Smooth muscle cell (in vitro differentiated cells): ENCODE measurements around the gene RPS21.

DNA sequence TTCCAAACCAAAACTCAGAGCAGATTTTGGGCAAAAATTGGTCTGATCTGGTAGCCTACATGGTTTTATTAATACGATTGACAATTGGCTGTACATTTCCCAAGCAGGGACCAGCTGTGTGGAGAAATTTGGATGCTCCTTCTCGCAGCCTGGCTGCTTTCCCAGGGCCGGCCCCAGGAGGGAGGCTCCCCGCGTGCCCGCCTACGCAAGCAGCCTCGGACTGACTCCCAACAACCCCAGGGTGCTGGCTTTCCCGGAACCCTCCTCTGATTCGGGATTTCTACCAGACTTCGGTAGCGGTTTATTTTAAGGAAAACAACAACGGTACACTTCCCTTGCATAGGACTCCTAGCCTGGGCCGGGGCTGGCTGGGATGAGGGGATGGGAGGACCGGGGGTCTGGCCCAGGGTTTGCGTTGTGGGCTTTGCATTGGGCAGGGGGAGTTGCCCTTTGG is 20.9 kb upstream of the PHACTR3 start:
- RAMPAGE, long total RNA, result no peak

DNA sequence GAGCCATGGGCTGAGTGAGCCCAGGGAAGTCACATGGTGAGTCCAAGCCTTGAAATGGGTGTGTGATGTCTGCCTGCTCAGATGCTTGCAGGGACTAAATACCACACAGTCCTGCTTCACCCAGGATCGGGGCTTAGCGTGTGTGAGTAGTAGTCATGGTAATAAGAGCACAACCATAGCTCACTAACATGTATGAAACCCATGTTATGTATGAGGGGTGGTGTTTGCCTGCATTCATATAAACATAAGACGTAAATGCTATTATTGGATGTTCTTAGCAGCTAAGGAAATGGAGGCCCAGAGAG is 112.6 kb downstream of the SYCP2 start:
- RAMPAGE, long total RNA, result no peak

GRCh38 chr20:60139677-60140401 is 181.6 kb downstream of the CDH26 start:
- RAMPAGE, long total RNA, result no peak

DNA sequence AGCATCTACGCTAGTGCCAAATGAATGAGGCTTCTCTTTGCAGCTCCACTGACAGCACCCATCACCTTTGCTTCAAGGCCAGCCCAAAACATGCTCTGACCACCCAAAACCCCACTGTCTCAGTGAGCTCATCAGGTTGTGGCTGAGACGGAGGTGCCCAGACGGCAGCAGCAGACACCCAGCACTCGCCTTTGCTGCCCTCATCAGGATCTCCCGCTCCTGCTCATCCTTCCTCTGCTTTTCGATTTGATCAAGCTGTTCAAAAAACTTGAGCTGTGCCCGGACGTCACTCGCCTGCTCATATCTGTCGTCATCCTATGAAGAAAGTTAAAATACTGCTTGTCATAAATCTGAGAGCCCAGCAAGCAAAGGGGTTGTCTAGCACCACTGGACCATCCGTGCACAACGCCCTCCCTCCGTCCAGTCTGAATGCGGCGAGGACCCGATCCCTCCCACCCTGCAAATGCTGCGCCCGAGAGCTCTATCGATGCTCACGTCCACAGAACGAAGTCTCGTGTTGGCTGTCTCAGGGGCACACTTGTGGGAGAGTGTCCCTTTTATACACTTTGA is 66.8 kb downstream of the TAF4 start:
- RAMPAGE, long total RNA, result no peak

GRCh38 chr20:62022540-62023054 is 43.1 kb downstream of the TAF4 start:
- RAMPAGE, long total RNA, result no peak

GRCh38 chr20:62069082-62069458 is 3.4 kb upstream of the TAF4 start:
- RAMPAGE, long total RNA, result no peak

DNA sequence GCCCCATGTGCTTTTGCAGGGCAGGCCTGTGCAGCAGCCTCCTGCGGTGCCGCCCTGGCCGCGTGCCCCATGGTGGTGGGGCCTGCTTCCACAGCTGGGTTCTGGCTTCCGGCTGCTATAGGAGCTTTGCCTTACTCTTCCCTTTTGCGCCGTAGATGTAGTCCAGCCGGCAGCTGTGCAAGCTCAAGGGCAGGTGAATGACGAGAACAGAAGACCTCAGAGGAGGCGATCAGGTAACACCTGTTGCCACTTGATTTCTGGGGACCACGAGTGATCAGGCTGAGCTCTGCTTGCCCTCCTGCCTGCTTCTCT is 7.7 kb downstream of the LSM14B start:
- RAMPAGE, long total RNA, result no peak

GRCh38 chr20:62159814-62160318 is 16.3 kb downstream of the SS18L1 start:
- RAMPAGE, long total RNA, result no peak

DNA sequence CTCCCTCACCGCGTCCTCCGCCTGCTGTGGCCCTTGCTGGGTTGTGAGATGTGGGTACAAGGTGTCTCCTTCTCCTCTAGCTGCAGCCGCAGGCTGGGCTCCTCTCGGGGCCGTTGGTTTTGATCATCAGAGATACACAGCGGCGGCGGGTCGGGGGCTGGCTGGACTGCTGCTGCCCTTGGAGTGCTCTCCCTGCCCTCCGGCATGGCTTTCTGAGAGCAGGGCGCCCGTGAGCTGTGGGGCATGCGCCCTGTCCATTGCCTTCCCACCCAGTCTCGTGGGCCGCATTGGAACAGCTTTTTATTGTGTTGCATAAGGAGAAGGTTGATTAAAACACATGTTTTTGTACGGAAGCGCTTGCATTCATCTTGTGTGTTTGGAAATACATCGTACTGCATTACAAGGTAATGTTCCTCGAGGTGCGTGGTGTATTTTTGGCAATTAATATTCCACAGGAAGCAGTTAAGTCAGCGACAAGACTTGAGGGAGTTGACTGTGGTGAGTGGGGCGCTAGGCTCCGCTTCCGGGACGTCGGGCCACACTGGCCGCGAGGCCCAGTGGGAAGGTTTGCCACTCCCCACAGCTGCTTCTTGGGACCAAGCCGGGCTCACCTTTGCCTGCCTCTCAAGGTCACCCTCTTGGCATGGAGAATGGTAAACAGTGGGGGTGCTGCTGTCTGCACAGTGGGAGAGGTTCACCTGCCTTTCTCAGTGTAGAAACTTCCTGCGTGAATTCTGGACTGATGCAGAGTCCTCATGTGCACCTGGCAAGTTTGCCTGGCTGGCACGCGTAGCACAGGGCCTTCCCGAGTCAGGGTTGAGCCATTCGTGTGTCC is 6.1 kb downstream of the OSBPL2 start:
- RAMPAGE, long total RNA, result no peak

- RAMPAGE, long total RNA, result no peak
Measured at GRCh38 chr20:62357044-62357619, 10.0 kb downstream of the LAMA5 start.

GRCh38 chr20:62358101-62358945 is 8.8 kb downstream of the LAMA5 start:
- RAMPAGE, long total RNA, result no peak

- RAMPAGE, long total RNA, result no peak
Measured at GRCh38 chr20:62369348-62369991, 2.4 kb upstream of the LAMA5 start.

DNA sequence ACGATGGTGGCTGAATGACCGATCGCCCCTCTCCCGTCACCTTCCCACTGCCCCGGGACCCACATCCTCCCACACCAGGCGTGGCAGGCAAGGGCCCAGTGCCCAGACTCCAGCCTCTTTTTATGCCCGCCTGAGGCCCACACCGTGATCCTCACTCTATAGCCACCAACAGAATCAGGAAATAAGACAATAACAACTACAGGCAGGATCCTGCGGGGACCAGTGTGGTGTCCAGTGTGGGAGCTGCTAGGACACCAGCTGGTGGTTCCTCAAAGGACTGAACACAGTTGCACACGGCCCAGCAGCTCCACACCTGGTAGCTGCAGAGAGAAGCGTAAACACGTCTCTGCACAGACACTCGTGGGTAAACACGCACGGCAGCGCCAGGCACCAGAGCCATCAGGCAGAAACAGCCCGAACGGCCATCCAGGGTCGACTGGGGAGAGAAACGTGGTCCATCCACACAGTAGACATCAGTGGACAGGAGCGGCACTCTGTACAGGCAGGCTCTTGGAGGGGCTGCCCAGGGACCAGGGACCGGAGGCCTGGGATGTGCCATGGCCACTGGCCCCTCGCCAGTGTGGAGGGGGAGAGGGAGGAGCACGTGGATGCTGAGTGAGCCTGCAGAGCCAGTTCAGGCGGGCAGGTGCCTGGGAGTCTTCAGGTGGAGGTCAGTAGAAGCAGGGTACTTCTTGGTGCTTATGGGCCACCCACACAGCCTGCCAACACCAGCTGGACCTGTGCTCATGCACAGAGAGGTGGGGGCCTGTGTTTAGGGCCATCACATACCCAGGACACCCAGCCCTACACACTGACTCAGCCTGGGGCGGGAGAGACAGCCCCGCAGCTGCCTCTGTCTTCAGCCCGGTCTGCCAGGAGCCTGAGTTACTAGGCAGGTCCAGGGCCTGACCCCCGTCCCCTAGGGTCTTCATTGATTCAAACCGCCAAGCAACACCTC is 7.4 kb upstream of the LAMA5 start:
- RAMPAGE, long total RNA, result no peak

DNA sequence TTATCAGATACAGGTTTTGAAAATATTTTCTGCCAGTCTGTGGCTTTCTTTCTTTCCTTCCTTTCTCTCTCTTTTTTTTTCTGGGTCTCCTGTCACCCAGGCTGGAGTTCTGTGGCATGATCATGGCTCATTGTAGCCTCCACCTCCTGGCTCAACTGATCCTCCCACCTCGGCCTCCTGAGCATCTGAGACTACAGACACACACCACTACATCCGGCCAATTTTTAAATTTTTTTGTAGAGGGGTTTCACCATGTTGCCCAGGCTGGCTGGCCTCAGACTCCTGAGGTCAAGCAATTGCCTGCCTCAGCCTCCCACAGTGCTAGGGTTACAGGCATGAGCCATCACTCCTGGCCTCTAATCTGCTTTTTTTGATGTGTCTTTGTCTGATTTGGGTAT is 2.6 kb upstream of the RPS21 start:
- RAMPAGE, long total RNA, result no peak

DNA sequence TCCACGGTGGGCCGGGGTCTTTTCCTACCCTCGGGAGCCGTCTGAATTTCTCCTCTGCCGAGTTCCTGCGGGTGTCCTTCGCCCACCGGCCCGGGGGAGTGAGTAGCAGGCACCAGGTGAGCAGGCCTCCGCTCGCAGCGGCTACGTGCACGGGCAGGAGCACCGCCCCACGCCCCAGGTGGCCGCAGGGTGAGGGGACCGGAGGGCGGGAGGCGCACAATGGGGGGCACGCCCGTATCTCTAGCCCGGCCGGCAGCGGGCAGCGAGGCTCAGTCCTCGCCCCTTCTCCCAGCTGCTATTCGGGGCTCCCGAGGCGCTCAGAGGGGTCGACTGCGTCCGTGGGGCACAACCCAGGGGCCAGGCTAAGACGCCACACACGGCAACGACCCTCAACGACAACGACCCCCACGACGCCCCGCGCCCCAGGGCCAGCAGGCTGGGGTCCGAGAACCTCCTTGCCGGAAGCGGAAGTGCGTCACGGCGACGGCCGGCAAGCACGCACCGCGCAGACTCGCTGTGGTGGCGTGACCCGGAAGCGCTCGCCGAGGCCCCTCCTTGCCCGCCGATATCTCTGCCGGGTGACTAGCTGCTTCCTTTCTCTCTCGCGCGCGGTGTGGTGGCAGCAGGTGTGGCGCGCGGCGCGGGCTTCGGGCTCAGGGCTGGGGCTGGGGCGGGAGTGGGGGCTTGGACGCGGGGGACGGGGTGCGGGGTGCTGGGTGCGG is at the start of gene RPS21:
TSS of gene RPS21 (plus strand) at position 593 of the 722 bp plus-strand sequence.
- RAMPAGE, long total RNA, result start-site peak on the plus strand centred at position 590 of the sequence, 73 bp wide, 2,976 and 2,655 reads in 2 replicates

DNA sequence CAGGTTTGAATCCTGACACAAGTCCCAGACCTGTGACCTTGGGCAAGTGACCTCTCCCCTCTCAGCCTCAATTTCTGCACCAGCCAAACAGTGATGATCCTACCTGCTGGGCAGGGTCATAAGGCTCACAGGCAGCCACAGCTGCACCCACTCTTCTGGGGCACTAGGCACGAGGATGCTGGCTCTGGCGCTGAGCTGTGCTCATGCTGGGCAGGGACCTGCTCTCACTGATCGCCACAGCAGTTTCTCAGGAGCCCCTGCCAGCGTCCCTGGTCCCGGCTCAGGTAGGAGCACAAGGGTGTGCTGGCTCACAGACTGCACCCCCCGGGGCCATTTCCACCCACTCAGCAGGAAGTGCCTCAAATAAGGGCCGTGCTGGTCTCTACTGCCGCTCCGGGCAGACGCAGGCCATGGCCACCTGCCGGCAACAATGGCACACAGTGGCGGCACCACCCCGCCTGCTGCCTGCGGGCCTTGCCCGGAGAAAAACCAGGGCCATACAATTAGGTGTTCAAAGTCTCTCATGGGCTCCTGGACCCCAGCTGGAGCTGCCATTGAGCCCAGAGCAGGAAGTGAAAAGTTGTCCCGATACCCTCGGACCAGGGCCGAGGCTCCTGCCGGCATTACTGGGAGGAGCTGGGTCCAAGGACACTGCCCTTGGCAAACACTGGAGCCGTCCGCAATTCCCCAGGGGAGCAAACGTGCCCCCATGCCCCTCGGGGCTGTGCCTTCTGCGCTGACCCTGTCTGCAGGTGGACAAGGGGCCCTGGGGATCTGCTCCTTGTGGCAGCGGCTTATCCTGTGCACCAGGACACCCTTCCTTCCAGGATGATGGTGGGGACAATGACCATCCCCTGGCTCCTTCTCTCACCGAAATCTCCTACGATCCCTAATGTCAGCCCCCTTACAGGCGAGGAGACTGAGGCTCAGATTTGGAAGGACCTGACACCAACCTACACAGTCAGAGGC is 4.7 kb upstream of the CABLES2 start:
- RAMPAGE, long total RNA, result no peak

DNA sequence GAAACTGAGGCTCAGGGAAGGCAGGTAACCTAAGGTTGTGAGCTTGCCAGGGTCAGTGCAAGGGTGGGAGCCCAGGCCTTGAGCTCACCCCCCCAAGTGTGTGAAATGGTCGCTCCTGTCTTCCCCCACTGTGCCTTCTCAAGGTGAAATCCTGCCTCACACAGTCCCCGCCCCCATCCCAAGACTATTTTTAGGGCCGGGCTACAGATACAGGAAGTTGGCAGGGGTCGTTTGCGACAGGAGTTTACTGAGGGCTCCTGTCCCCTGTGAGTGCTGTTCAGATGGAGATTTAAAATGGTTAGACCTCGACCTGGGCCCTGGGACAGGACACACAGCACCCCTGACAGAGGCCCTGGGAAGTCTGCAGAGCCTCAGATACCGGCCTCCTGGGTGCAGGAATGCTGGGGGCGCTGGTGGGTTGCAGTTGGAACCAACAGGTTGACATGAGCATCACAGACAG is 18.8 kb upstream of the GATA5 start:
- RAMPAGE, long total RNA, result no peak

DNA sequence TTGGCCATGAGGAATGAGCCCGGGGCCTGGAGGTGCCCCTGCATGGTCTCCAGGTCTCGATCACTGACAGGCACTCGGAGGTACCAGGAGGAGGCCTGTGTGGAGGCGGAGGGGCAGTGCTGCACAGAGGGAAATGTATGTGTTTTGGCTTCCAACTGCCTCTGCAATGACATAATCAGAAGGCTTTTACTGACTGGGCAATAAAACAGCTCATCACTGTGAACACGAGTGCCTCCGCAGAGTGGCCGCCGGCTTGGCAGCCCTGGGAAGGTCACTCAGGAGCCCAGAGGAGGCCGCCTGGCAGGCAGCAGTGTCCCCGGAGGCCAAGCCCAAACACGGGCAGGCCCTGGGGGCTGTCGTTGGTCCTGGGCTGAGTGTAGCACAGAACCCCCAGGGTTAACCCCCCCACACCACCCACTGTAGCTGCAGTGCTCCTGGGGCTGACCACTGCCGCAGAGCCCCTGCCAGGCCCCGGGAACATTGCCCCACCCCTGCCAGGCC is 61.2 kb upstream of the GATA5 start:
- RAMPAGE, long total RNA, result no peak

DNA sequence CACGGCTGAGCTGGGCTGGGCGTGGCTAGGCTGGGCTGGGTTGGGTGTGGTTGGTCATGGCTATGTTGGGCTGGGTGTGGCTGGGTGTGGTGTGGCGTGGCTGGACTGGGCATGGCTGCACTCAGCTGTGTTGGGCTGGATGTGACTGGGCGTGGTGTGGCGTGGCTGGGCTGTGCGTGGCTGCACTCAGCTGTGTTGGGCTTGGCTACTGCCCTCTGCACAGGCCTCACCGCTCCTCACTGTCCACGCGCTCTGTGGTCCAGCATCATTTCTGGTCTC is 43.5 kb upstream of the SLCO4A1 start:
- RAMPAGE, long total RNA, result no peak

DNA sequence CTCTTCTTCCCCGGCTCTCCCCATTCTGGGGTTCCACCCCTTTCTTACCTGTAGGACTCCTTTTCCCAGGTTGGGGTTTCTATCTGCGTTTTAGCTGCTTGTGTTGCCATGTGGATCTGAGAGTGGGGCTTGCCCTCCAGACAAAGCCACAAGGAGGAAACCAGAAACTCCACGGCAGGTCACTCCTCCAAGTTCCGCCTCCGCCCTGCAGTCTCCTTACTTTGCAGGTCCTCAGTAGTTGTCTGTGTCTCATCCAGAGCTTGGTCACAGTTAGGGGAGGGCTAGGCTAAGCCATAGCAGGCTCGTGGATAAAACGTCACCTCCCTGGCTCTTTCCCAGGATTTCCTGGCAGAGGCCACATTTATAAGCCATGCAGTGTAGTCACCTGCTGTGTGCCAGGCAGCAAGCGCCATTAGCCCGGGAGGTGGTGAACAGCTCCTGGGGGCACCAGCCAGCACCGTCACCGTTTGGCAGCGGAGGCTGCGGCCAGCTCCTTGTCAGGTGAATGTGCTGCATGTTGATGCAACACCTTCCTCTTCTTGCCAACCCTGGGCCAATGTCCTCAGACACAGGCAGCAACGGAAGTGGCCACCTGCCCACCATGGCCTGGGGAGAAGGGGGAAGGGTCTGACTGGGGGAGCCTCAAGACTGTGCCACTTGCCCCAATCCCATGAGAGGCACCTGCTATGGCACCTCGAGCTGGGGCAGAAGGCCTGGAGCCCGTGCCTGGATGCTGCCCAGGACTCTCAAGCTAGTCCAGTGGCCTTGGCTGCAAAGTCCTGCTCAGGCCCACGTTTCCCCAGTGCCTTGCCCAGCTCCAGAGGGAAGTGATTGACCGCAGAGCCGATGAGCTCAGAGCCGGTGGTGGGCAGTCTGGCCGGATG is 39.1 kb upstream of the SLCO4A1 start:
- RAMPAGE, long total RNA, result no peak